ENCODE measurements around a stretch of chr15.

- PRO-cap: no peak
Observed at GRCh38 chr15:97969823-97970100, 9.3 kb downstream of the ARRDC4 start.

DNA sequence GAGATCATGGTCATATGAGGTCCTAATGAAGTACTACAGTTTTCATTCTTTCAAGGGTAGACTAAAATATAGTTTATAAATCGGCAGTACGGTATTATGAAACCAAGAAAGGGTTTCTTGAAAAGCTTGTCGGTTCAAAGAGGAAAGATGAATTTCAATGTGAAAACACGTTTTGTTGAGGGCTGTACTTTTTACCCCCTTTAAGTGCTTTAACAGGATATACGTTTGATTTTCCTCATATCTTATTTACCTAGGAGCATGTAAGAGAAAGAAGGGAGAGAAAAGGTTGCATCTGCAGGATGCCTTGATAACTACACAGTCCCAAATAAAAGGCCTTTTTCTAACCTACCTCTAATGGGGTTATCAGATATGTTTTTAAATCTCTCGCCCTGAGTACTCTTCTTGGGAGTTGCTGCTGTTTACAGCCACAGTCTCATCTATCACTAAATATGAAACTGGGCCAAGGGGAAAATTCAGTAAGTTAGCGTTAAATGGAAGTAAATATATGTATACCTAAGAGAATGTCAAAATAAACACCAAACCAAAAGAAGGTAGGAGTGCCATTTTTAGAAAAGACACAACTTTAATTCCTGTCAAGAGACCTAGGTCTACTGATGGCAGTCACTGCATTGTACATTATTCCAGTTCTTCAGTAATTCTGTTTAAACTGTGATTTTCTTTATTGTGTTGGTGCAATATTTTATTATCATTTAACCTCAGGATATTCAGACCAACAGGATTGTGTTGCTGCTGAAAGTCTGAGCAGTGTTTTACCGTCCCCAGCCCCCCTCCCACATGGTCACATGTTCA, 11.4 kb downstream of the ARRDC4 start:
- PRO-cap: no peak

DNA sequence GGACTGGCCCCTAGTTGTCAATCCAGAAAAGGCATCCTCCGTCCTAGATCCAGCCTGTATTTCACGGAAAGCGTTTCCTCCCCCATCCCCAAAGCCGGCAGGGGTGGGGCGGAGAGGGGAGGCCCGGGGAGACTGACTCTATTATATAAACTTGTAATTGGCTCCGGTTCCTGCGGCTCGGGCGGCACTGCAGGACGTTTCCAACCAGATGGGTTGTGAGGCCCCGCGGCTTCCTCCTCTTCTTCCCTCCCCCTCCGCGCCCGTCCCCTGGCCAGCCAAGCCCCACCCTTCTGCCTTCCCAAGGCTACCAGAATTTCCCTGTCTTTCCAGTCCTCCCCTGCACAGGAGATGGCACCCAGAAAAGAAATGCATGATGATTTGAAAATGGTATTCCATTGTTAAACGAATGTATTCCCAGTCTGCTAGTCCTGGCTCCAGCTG, 99.7 kb upstream of the IGF1R start:
- PRO-cap: no peak

GRCh38 chr15:98649217-98649522, 831 bp downstream of the IGF1R start:
- PRO-cap: bidirectional peak, plus-strand start at chr15:98649273, minus-strand start at chr15:98648953

DNA sequence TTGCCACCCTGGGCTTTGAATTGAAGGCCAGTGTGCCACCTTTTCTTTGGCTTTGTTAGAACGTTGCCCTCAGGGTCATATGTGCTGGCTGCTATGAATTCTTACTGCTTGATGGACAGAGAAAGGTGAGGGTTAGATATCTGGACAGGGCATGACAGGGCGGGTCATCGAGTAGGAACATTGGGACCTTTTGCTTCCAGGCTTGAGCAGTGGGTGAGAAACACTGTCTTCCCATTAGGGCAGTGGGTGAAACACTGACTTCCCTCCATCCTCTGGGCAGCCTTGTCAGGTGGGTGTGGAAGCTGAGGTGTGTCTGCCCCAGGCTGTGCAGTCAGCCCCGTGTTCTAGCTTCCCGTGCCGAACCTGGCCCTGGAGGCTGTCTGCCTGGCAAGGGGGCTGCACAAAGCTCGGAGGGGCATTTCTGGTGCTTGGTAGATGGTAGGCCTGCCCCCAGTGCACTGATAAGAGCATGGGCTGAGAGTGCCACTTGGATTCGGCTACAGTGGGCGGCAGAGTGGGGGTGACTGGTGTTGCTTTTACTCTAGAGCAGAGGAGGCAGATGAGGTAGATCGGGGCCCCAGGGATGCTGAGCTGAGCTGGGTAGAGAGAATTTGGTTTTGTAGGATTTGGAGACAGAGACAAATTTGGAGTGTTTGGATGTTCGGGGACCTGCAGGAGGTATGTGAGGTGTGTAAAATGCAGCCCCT, 21.2 kb downstream of the IGF1R start:
- PRO-cap: no peak

DNA sequence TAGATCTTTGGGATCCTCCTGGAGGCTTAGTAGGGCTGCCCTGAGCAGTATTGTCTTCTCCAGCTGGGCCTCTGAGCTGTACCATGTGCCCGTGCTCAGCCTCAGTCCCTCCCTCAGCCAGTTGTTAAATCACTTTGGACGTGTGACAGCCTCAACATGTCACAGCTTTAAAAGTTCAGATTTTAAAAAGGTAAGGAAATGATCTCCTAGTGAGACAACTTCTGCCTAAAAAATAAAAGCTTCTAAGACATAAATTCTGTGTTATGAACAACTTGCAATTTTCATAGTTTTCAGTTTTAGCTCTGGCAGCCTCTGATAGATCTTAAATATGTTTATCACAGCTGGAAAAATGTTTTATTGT, 35.6 kb downstream of the IGF1R start:
- PRO-cap: no peak

DNA sequence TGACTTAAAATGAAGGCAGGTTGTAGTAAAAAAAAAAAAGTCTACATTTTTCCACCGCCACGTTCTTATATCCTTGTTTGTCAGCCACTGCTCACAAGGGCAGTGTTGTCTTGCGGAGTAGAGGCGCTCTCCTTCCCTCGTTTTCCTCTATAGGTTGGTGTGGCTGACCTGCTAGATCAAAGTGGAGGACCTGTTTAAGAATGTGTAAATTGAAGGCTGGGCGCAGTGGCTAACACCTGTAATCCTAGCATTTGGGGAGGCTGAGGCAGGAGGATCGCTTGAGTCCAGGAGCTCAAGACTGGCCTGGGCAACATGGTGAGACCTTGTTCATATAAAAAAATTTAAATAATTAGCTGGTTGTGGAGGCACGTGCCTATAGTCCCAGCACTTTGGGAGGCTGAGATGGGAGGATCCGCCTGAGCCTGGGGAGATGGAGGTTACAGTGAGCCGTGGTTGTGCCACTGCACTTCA, 65.8 kb downstream of the IGF1R start:
- PRO-cap: no peak

GRCh38 chr15:98720110-98720617, 71.8 kb downstream of the IGF1R start:
- PRO-cap: no peak

DNA sequence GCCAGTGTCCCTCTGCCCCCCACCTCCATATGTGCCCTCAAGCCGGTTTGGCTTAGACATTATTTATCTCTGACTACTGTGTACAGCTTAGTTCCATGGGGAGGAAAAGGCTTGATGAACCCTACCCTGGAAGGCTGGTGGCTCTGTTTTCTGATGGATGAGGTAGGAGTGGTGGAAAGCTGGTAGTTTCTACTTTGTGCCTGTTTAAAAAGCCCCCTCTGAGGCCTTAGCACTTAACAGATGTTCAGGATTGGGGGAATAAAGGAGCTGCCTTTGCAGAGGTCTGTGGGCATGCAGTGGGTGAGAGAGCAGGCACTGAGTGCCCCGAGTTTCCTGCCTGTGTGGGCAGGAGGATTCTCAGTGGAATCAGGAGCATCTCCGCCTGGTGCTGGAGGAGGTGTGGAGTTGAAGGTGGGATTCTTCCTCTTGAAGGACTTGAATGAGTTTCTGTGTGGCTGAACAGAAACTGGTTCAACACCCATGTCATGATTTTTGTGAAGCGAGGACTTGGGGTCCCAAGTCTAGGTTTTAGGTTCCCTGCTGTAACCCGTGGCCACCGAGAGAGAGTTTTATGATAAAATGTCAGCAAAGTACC, 74.3 kb downstream of the IGF1R start:
- PRO-cap: no peak

GRCh38 chr15:98760898-98761293, 112.6 kb downstream of the IGF1R start:
- PRO-cap: no peak

GRCh38 chr15:98797988-98798792, 149.9 kb downstream of the IGF1R start:
- PRO-cap: no peak

- PRO-cap: unidirectional peak, plus-strand start at chr15:98897297
Observed at GRCh38 chr15:98896204-98897489, 110.9 kb downstream of the PGPEP1L start.

GRCh38 chr15:99014040-99014318, 6.4 kb upstream of the PGPEP1L start:
- PRO-cap: no peak

DNA sequence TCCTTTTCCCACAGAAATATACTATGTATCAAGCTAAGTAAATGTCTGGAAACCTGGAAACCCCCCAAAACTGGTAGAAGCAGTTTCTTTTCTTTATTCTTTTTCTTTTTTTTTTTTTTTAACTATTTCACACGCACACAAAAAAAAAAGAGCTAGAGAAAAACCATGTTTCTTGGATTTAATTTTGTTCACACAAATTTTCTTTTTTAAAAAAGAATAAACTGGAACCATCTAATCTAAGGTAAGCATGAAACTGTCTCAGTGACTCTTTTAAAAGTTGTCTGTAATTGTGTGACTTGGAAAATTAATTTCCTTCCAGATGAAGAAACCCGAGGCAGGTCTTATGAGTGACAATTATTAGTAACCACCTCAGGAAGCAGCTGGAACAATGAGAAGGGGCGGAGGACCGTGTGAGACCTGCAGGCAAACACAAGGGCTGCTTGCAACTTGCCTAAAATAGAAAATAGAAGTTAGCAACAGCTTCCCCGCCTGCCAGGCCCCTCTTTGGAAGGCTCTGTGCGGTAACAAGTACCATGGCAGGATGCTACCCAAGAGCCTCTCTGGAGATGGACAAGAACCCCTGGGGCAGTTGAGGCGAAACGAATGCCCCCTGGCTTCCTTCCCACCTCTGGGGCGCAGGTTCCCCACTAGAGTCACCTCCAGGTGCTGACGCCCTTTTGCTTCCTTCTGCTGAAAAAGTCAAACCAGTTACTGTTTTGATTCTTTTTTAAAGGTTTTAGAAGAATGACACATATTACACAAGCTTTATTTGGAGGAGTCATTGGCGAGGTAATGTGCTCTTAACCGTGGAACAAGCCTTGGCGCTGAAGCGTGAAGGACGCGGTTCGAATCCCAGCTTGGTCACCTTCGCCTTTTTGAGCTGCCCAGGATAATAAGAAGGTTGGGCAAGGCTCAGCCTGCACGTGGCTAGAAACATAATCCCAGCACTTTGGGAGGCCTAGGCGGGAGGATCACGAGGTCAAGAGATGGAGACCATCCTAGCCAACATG, 47.2 kb upstream of the SYNM start:
- PRO-cap: no peak

DNA sequence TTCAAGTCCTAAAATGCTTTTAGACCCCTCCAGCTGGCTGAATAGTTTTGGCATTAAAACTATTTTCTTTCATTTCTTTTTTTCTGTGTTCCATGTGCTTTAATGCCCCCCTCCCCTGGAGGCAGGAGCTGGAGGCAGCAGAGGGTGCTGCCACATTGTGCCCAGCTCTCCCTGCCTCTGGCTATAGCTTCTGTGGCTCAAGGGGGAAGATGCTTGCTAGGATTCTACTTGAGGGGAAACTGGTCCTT, 3.9 kb downstream of the SYNM start:
- PRO-cap: no peak

DNA sequence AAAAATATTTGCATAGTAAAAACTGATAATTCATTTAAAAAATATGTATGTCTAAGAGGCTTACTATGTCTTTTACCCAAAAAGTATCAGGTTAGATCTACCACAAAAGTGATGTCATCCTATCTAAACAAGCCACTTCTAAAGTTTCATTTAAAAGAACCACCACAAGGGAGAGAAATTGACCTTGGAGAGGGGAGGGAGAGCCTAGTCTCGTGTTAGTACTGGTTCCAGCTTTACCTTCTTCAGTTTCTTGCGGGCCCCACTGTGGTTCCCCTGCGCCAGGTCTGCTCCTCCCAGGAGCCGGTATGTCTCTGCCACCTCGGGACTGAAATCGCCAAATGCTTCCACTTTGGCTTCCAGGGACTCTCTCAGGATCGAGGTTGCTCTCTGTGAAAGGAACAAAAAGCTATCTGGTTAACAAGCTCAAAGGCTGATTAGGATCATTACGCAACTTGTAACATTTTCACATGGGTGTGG, 51.1 kb downstream of the SYNM start:
- PRO-cap: no peak

GRCh38 chr15:99425031-99425749, 140.6 kb upstream of the MEF2A start:
- PRO-cap: no peak

DNA sequence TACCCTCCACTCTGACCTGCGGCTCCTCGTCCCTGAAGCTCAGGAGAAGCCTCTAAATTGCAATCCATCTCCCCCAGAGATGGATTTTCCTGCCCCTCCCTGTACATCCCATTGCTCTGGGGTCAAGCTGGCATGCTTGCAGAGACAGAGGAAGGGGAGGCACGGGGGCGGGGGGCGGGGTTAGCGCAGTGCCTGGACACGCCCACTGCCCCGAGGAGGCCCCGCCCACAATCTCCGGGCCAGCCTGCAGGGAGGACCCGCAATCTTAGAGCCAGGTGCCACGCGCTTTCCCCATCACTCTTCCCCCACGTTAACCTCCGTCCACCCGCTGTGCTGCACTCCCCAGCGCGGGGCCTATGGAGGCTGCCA, 118.3 kb upstream of the MEF2A start:
- PRO-cap: no peak

DNA sequence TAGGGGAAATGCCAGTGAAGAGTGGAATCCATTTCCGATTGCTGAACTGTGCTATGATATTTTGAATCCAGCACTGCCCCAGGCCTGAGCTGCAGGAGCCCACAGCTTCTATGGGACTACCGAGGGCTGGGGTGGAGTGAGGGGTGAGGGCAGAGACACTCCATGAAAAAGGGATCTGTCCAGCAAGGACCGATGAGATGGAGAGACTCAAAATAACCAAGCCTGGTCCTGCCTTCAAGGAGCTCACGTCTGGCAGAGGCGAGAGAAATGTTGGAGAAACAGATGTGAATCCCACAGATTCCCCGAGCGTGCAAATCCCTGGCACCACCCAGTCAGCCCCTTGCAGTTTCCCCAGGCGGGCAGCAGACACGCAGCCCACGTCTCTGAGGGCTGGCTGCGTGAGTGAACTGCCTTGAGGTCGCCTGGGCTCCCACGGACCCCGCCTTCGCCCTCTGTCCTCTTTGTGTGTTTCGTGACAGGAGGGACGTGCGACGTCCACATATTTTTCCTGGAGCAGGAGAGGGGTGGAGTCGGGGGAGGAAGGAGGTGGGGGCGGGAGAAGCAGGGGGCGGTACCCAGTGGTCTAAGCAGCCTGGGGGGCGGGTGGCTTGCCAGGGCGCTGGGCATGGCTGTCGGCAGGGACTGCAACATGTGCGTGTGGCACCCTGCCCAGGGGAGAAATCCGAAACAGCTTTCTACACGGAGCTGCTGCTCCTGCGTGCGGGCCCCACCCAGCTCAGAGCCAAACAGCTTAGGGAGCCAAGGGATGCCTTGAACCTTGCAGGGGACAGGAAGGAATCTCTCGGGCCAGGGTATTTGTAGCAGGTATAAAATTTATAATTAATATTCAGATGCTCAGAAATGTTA, 79.5 kb upstream of the MEF2A start:
- PRO-cap: no peak

DNA sequence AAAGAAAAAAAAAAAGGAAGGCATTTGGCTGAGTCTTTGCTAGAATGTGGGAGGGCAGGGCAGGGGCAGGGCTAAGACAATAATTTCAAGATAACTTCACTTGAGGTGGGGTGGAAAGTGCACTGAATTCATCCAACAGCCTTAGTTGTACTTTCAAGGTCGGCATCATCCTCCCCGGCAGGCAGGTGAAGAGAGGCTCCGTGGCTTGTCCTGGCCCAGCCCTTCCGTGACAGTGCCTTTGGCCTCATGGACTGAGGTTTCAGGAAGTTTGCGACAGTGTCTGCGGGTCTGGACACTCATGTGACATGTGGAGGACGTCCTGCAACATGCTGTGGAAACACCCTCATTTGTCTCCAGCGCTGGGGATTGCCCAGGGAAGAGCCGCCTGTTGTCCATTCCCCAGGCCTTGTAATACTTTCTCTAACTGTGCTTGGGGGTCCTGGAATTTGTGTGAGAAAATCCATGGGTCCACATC, 182.7 kb upstream of the LYSMD4 start:
- PRO-cap: no peak

Measured in vermiform appendix (tissue), 1 donor.